Bronchus fibroblast of lung (primary cell): ENCODE data around the gene USF1.

DNA sequence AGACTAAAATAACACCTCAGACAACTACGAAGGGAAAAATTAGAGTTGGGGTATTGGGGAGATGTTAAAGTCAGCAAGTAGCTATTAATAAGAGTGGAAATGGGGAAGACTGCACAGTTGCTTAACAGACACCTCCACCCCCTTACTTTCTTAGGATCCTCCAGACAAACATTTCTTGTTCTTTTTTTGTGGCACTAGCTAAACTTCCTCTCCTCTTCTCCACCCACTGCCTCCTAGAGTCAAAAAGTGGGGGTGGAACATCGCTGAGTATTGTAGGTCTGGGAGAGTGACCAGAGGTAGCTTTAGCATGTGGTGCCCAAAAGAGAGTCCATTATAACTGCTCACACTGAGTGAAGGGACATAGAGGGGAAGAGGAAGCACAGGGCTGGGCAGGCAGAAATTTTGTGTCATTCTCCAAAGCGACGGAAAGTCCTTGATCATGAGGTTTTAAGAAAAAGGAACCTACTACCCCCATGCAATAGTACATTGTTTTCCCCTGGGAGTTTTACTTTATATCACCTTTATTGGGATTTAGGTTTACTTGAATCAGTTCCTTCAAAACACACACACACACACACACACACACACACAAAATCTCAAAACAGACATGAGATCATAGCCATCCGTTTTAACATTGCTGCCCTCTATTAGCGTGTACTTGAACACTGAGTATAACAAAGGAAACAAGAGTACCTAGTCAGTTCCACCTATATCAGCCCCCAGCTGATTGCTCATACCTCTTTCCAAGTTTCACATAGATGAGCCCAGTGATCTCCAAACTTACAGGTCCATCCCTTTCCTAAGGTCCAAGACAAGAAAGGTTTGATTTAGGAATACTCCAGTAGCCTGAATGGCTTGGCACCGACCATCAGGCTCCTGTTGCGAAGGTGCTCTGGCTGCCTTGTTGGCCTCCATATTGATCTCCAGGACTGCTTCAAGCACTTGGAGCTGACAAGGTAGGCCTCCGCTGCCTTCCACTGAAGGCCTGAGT lies 4.1 kb downstream of the CD84 start:
- RAMPAGE, long total RNA: no peak

DNA sequence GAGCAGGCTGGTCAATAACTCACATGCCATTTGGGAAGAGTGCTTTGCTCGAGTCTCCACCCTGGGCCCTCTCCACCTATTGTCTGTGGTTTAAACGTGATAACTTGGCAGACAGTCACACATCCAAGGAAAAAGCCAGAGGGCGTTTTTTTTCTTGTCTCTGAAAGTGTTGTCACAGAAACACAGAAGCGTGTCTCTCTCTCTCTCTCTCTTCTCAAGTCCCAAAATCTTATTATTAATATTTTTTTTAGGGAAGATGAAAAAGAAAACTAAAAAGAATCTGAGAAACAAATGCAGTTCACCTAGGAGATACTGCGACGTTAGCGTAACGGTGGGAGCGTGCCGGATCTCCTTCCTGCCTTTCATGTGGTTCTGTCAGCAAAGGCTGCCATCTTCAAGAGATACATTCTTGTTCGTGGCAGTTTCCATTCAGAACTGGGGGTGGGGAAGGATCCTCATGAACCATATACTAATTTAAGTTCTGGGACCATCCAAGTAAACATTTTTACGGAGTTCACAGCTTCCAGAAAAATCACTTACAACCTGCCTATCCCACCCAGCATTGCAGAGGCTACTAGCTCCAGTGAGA lies 17.6 kb downstream of the SLAMF1 start:
- RAMPAGE, long total RNA: no peak

DNA sequence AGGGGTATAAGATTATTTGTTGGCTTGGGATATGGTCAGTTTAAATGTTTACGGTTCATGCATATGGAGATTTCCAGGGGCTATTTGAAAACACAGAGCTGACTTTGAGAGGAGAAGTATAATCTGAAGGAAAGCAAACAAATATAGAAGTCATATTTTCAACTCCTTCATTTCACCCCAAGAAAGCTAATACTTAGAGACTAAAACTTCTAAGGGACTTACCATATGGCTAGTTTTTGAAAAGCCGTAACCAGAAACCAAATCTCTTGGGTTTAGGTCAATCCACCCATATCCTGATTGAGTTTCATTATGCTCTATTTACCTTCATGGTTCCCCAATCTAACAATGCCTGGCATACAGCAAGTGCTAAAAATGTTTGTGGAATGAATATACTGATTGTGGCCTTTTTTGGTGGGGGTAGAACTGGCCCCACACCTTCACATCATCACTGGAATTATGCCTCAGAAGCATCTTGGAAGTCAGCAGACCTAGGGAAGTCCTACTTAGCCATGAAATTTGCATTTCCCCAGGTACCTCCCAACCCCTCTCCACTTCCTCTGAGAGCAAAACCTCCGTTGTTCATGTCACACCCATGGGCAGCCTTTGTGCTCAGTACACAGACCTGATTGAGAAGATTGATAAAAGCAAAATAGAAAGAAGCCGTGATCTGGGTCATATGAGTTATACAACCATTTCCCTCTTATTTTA lies 17.7 kb upstream of the SLAMF1 start:
- RAMPAGE, long total RNA: no peak

DNA sequence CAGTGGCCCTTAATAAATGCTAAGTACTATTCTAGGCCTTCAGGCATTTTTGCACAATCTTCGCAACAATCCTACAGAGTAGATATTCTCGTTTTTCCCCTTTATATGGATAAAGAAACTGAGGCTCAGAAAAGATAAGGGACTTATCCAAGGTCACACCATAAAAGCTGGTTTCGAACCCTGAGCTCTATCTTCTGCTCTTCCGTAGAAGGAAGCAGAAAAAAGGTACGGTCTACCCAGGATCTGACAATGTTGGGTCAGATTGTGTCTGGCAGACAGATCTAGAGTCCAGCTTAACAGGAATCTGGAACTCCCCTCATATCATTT lies 21.6 kb downstream of the LY9 start:
- RAMPAGE, long total RNA: no peak

DNA sequence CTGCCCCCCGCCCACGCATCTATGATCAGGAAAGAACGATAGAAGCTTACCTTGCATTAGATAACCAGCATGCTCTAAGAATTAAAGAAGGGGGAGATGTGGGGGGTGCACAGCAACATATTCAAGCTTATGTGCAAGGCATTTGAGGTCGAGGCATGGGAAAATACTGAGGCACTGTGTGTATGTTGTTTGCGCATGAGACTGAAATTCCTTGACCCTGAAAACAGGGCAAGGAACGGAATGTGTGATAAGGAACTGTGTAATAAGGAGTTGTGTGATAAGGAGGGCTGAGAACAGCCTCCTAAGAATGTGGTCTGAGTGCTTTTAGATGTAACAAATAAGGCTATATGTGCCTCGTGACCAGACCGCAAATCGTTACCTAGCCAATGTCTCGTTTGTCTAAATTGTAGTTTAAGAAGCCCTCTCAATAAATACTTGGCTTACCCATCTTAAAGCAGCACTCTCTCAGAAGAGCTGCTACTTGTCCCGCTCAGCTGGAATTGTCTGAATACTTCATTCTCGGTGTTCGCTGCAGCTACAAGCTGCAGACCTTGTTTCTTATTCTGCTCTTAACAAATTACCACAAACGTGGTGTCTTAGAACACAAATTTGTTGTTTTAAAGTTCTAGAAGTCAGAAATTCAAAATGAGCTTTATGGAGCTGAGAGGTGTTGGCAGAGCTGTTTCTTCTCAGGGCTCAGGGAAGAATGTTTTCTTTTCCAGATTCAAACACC lies 26.6 kb upstream of the ITLN1 start:
- RAMPAGE, long total RNA: no peak

GRCh38 chr1:160996896-160997926 lies 23.7 kb downstream of the F11R start:
- RAMPAGE, long total RNA: no peak

GRCh38 chr1:161045751-161046582 lies at the start of gene USF1:
USF1 (minus strand) TSS chr1:161045977.
- RAMPAGE, long total RNA: start-site peak on the minus strand at chr1:161045903-161045983, 170 and 21 reads in 2 replicates

- RAMPAGE, long total RNA: no peak
These were observed 3.7 kb downstream of the ADAMTS4 start for GRCh38 chr1:161195181-161195570.

- RAMPAGE, long total RNA: no peak
These were observed 4.6 kb downstream of the CFAP126 start for GRCh38 chr1:161362950-161363569.

GRCh38 chr1:161382360-161383107 lies 14.9 kb upstream of the CFAP126 start:
- RAMPAGE, long total RNA: no peak

DNA sequence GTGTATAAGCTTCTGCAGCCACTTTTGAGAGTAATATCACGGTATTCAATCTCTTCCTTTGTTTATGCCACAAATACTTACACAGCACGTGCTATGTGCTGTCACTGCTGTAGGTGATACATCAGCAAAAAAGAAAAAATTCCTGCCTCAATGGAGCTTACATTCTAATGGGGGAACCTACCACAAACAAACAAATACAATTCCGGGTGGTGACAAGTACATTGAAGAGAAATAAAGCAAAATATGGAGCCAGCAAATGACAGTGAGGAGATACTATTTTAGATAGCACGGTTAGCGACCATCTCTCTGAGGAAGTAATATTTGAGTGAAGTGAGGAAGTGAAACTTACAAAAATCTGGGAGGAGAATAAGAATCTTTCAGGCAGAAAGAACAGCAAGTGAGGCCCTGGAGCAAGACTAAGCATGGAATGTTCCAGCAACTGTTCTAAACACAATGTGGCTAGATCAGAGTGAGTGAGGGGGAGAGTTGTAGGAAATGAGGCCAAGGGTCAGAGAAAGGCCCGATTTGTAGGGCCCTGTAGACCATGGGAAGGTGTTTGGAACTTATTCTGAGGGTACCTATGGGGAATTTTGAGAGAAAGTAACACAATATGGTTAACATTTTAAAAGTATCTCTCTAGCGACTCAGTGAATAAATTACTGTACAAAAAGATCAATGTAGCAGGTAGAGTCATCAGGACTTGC lies 2.5 kb upstream of the FCRLB start:
- RAMPAGE, long total RNA: no peak

GRCh38 chr1:161726582-161727375 lies 5.4 kb downstream of the FCRLB start:
- RAMPAGE, long total RNA: start-site peak on the plus strand at chr1:161727182-161727239, 7 and 15 reads in 2 replicates

DNA sequence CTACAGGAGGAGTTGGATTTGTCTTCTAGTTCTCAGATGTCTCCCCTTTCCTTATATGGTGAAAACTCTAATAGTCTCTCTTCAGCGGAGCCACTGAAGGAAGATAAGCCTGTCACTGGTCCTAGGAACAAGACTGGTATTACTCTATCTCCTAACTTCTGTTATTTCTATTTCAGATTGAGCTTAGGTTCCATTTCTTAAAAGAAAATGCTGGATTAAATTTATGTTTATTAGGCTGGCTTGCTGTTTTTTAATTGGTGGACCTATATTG lies 25.2 kb downstream of the ATF6 start:
- RAMPAGE, long total RNA: no peak

- RAMPAGE, long total RNA: no peak
These were observed 946 bp downstream of the NOS1AP start for GRCh38 chr1:162070499-162070774.

GRCh38 chr1:162107927-162108520 lies 38.5 kb downstream of the NOS1AP start:
- RAMPAGE, long total RNA: no peak

- RAMPAGE, long total RNA: no peak
These were observed 141.3 kb downstream of the SPATA46 start for GRCh38 chr1:162235149-162235868.

DNA sequence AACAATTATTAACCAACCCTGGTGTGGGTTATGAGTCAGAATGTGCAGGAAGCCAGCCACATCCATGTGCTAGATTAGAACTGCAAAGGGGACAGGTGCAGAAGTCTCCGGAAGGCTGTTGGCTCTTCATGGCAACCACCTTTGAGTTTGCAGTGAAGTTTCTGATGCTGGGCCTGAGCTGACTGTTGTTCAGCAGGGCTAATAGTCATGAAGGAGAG lies 70.6 kb downstream of the SPATA46 start:
- RAMPAGE, long total RNA: no peak

GRCh38 chr1:162383769-162384959 lies 2.6 kb downstream of the C1orf226 start:
- RAMPAGE, long total RNA: no peak

DNA sequence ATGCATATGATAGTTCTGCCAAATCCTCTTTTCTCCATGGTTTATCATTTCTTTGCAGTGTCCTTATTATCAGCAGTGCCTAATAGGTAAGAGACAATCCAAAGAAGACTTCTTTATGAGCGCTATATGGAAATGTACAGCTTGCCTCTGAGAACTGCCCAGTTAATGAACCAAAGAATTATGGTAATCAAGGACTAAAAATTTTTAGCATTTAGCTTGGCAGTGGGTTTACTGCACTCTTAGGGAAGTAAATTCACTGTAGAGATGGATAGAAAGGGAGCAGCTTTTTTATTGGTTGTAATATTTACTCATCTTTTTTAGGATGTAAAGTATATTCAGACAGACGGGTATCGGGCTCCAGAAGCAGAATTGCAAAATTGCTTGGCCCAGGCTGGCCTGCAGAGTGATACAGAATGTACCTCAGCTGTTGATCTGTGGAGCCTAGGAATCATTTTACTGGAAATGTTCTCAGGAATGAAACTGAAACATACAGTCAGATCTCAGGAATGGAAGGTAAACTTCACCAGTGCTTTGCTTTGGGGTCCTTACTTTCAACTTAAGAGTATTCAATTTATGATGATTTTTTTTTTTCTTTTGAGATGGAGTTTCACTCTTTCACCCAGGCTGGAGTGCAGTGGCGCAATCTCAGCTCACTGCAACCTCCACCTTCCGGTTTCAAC lies 3.1 kb downstream of the UHMK1 start:
- RAMPAGE, long total RNA: no peak

- RAMPAGE, long total RNA: no peak
These were observed 2.2 kb downstream of the DDR2 start for GRCh38 chr1:162634276-162635021.